Transverse colon (tissue), 4 donors: ENCODE measurements around the gene ANKRD30BL.

DNA sequence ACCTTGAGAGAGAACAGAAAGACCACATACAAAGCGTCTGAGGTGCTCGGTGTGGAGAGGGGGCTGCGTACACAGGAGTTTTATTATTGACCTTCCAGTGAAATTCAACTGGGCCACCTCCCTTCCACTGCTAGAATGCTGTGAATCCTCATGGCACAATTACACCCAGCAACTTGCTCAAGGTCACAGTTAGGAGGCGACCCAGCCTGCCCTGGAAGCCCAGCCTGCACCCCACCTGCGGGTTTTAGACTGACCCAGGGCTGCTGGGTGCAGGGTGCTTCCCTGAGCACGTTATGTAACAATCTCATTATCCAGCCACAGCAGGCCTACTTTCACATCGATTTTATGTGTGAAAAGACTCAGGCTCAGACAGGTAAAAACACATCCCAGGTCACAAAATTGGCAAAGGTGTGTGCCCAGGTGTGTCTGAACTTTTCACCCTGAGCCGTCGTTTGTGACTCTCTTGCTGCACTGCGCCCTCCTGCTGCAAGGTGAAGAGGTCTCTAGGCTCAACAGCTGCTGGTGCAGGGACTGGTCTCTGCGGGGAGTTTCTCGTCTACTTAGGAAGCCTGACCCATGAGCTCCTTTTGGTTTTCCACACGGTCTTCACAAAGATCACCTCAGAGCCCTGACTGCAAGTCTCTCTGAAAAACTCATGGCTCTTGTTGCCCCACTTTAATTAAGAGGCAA, 668.2 kb upstream of the HS6ST1 start:
- PRO-cap, result unidirectional peak, minus-strand start at position 128 of the sequence
- RAMPAGE, long total RNA, 4 experiments, result no peak in any of the 4 experiments

- PRO-cap, result no peak
- RAMPAGE, long total RNA, 4 experiments, result no peak in any of the 4 experiments
These were observed 292.7 kb upstream of the RAB6C start for GRCh38 chr2:129686849-129687122.

- PRO-cap, result no peak
- RAMPAGE, long total RNA, 4 experiments, result no peak in any of the 4 experiments
These were observed 49.8 kb upstream of the RAB6C start for GRCh38 chr2:129929728-129930072.

DNA sequence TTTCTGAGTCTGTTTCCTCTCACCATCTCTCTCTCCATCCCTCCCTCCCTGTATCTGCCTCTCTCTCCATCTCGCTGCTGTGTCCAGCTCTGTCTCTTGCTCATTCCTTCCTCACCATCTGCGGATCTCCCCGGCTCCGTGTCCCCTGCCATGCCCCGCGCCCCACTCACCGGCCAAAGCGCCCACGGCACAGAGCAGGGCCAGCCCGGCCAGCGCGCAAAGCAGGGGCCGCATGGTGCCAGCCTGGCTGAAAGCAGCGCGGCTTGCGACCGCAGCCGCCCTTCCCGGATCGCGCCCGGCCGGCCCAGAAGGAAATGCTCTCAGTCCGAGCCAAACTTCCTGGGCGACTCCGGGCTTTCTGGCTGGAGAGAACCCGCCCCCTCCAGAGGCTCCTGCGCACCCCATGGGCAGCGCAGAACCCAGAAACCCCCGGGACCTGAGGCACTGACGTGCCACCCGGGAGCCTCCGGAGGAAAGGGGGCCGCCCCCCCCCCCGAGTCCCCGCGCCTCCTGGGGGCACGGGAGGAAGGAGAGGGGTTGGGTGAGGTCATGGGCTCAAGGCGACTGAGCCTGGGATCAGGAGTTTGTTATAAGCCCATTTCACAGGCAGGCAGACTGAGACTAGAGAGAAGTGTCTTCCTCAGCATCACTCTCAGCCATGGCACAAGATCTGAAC, 45.3 kb upstream of the RAB6C start:
- PRO-cap, result no peak
- RAMPAGE, long total RNA, 4 experiments, result no peak in any of the 4 experiments

DNA sequence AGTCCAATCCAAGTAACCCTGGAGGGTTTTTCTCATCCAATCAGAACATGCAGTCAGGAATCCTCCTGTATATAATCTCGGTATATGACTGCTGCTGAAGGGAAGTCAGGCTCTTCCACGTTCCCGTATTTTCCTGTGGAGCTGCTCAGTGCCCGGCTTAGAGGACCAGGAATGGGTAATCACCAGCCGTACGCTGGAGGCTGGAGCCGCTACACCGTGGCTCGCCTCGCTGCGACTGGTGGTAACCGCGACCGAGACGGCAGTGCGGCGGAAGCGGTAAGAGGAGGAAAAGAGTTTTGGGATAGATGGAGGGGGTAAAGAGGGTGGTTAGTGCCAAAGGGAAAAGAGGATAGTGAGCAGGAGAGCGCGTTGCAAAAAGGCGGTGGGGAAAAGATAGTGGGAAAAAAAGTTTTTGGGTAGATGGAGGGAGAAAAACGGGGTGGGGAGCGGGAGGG, 528 bp upstream of the POTEF start:
- PRO-cap, result no peak
- RAMPAGE, long total RNA, 4 experiments, result no peak in any of the 4 experiments

GRCh38 chr2:130180418-130180732, 1.0 kb downstream of the SMPD4 start:
- PRO-cap, result no peak
- RAMPAGE, long total RNA, 4 experiments, result no peak in any of the 4 experiments

- PRO-cap, result no peak
- RAMPAGE, long total RNA, 4 experiments, result no peak in any of the 4 experiments
These were observed 13.8 kb downstream of the CCDC115 start for GRCh38 chr2:130328128-130328658.

- PRO-cap, result bidirectional peak, plus-strand start at chr2:131105817, minus-strand start at chr2:131105770; unidirectional peak, minus-strand start at chr2:131105895; unidirectional peak, minus-strand start at chr2:131106031; unidirectional peak, minus-strand start at chr2:131106351
- RAMPAGE, long total RNA, 4 experiments, result no peak in any of the 4 experiments
These were observed 687 bp downstream of the PLEKHB2 start for GRCh38 chr2:131105540-131106505.

- PRO-cap, result no peak
- RAMPAGE, long total RNA, 4 experiments, result no peak in any of the 4 experiments
These were observed 46.4 kb downstream of the PLEKHB2 start for GRCh38 chr2:131151158-131152306.

DNA sequence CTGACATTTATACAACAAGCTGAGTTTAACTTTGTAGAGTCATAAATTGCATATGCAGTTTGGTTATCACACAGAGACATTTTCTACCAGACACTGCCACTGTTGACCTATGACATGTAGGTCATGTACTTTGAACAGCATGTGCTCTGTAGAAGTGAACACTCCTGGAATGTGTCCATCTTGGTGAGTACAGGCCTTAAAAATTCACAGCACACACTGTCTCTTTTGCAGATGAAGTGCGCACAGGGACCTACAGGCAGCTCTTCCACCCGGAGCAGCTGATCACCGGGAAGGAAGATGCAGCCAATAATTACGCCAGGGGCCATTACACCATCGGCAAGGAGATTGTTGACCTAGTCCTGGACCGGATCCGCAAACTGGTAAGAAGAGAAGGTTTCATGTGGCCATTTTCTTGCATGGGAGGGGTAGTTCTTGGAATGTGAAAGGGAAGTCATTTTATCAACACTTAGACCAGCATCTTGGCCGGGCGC, 3.2 kb downstream of the TUBA3D start:
- PRO-cap, result no peak
- RAMPAGE, long total RNA, 4 experiments, result no peak in any of the 4 experiments

DNA sequence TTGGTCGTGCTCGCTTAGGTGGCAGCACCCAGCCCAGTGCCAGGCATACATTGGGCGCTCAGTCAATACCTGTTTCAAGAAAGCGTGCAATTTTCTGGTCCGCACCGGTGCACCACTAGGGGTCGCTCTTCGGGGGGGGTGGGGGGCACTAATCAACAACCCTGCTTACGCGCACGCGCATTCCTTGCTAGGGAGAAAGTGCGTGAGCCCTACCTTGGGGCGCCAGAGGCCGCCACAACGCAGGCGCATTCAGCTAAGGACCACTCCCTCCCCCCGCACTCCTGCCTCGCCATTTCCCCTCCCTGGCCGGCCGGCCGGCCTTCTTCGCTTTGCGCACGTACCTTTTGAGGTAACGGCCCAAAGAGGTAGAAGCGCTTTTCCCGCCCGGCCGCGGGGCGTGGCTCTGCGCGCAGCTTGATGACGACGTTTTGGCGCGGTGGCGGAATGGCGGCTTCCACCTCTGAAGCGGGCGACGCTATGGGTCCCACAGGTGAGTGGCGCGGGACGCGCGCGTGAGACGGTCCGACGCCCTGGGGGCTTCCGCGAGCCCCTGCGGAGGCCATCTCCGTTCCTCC, 541 bp upstream of the MZT2A start:
- PRO-cap, result bidirectional peak, plus-strand start at position 426 of the sequence, minus-strand start at position 298 of the sequence
- RAMPAGE, long total RNA, 4 experiments, result start-site peak on the plus strand in 3 of 4 experiments, centred at positions 254 to 450 of the sequence, 9 to 83 reads per replicate; start-site peak on the minus strand in 1 of 4 experiments, centred at position 385 of the sequence, 8 reads per replicate

DNA sequence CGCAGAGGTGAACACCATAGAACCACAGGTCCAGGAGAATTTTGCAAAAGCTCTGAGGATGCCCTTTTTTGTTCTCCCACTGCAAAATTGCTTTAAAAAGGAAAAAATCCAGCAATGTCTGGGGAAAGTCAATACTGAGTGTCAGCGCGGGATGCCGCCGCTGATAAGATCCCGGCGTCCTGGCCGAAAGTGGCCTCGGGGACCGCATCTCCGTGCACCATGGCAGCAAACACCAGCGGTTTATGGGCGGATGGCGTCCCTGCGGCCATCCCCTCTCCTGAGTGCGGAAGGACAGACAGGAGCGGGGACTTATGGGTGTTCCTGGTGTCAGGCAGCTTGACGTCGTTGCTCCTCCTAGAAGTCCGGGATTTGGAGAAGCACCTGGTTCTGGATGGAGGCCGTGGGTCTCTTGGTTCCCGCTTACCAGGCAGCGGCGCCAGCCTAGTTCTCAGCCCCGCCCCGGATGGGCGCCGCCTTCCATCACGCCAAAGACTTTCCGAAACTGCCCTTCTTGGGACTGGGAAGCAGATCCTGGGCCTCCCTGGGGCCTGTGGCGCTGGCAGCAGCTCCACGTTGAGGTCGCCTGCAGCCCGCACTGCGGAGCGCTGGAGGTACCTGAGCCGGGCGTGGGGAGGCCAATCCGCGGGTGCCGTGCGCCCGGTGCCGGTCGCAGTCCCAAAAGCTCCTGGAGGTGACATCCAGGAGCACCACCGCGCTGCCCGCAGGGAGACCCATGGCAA, 119.0 kb downstream of the CCDC74A start:
- PRO-cap, result no peak
- RAMPAGE, long total RNA, 4 experiments, result no peak in any of the 4 experiments

DNA sequence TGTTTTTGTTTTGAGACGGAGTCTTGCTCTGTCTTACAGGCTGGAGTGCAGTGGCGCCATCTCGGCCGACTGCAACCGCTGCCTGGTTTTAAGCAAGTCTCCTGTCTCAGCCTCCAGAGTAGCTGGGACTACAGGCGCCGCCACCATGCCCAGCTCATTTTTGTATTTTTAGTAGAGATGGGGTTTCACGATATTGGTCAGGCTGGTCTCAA, 155.3 kb downstream of the CCDC74A start:
- PRO-cap, result no peak
- RAMPAGE, long total RNA, 4 experiments, result no peak in any of the 4 experiments

DNA sequence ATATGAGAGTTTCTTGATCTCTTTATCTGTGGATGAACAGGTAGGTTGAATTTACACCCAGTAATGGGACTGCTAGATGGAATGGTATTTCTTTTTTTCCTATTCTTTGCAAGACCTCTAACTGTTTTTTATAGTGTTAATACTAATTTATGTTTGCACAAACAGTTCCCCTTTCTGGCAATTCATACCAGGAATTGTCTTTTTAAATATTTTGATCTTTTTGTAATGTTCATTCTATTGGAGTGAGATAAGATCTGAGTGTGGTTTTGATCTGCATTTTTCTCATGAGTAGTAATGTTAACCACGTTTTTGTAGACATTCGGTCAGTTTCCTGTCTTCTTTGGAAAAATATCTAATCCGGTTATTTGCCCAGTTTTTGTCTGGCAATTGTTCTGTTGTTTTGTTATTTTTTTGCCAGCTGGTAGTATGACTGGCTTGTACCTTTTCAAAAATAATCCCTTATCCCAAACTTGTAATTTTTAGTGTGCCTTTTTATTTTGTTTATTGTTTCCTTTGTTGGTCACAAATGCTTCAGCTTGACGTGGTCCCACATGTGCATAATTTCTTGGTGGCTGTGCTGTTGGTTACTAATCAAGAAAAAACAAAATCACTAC, 157.2 kb downstream of the CCDC74A start:
- PRO-cap, result no peak
- RAMPAGE, long total RNA, 4 experiments, result no peak in any of the 4 experiments

DNA sequence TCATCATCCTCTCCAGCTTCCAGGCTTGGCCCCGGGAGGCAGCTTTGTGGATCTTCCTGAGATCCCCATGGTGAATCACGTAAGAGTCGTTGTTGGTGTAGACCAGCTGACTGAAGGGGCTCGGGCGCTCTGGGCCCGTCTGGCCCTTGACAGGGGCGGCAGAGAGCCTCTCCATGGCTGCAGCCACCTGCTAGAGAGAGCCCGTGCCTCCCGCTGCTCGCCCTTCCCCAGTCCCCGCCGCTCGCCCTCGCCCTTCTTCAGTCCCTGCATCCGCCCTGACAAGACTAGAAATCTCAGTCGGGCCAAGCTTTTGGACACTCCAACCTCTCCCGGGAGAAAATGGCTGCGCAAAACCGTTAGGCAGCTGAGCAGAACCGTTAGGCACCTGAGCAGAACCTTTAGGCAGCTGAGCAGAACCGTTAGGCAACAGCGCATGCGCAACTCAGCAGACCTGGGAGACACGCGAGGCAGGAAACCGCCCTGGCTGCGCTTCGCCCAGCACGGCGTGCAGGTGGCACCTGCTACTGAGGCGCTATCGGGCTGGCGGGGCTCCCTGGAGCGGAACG, at the start of gene ANKRD30BL:
ANKRD30BL (minus strand) TSS at position 422 of the 566 bp plus-strand sequence.
- PRO-cap, result no peak
- RAMPAGE, long total RNA, 4 experiments, result no peak in any of the 4 experiments

DNA sequence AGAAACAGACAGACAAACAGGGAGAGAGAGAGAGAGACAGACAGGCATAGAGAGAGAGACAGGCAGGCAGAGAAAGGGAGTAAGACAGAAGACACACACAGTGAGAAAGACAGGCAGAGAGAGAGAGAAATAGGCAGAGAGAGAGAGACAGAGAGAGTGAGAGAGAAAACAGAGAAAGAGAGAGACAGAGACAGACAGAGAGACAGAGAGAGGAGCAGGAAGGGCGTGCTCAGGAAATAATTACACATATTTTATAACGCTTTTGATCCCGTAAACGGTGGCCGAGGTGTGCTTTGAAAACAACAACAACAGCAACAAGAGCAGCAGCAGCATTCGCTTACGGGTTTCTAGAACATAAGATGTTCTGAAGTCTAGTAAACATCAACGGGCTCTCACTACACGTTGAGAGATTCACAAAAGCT, 105.5 kb upstream of the ANKRD30BL start:
- PRO-cap, result no peak
- RAMPAGE, long total RNA, 4 experiments, result no peak in any of the 4 experiments

DNA sequence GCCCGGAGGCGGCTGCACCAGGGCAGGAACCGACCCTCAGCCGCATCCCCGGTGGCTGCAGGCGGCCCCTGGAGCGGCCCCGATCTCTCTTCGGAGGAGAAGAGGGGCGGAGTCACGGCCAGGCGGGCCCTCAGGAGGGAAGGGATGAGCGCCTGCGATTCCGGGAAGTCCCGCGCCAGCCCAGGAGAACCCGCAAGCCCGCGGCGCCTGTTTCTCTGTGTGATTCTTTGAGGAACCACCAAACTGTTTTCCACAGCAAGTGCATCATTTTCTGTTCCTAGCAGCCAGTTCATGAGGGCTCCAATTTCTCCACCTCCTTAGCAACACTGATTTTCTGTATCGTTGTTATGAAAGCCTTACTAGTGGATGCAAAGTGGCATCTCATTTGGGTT, 63.1 kb upstream of the GPR39 start:
- PRO-cap, result no peak
- RAMPAGE, long total RNA, 4 experiments, result no peak in any of the 4 experiments

GRCh38 chr2:133361707-133362327, 206.4 kb downstream of the NCKAP5 start:
- PRO-cap, result no peak
- RAMPAGE, long total RNA, 4 experiments, result no peak in any of the 4 experiments

GRCh38 chr2:133755593-133755945, 187.3 kb upstream of the NCKAP5 start:
- PRO-cap, result no peak
- RAMPAGE, long total RNA, 4 experiments, result no peak in any of the 4 experiments

- PRO-cap, result no peak
- RAMPAGE, long total RNA, 4 experiments, result start-site peak on the plus strand in 1 of 4 experiments, at chr2:134138526-134139062 at its widest, 18 reads per replicate
These were observed 115.4 kb upstream of the MGAT5 start for GRCh38 chr2:134138305-134139087.